Hair follicle dermal papilla cell (primary cell): ENCODE results near the gene MGAT2.

DNA sequence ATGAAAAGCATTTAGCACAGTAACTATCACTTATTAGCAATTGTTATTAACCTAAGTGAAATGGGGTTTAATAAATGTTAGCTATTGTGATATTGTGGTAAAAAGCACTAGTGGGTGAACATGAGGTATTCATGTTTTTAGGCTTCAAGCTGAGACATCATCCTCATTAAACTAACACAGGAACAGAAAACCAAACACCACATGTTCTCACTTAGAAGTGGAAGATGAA, 74.7 kb upstream of the CLEC14A start:
- CAGE, long polyA plus RNA: no peak

DNA sequence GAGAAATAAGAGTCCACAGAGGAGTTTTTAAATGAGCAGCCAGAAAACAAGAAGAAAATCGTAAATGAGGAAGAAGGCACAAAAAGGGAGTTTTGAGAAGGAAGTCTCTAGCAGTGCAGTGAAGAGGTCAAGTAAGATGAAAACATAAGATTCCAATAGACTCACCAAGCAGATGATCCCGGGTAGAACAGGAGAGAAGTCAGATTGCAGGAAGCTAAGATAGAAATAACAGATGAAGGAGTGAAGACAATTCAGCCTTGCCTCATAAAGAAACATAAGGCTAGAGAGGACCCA, 229.1 kb downstream of the SEC23A start:
- CAGE, long polyA plus RNA: no peak

GRCh38 chr14:38948045-38948457, 155.0 kb downstream of the SEC23A start:
- CAGE, long polyA plus RNA: no peak

DNA sequence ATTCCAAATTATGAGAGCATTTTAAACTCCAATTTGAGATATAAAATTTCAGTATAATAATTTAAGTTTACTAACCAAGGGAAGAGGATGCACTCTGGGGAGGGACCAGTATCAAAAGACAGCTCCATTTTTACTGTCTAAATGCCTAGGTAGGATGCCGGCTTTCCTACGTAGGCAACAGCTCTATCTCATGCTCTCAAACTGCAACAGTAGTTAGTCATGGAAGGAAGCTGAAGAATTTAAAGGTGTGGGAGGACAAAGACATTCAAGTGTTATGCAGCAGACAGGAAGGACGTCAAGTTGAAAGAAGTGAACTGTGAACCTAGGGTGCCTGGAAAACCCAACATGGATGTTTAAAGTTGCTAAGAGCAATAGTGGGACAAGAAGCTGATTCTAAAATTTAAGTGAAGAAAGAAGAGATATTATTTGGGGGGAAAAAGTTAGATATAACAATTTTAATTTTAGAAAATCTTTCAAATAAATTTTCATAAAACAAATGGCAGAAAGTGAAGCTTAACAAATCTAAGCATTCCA, 5.9 kb downstream of the SEC23A start:
- CAGE, long polyA plus RNA: no peak

DNA sequence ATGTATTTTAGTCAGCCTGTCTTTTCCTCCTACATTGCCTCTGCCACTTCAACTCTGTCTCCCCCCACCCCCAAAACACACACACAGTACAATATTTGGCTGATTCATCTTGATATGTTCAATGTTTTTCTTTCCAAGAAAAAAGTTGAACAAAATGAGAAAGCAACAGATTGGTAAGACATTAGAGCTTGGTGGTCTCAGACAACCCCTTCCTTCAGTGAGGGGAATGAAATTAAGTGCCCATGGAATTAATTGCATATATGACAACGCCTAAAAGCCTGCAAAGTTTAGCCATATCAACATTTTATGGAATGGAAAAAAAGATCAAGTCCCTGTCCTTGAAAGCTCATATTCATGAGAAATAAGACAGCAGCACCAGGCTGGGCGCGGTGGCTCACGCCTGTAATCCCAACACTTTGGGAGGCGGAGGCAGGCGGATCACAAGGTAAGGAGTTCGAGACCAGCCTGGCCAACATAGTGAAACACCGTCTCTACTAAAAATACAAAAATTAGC, 834 bp upstream of the SEC23A start:
- CAGE, long polyA plus RNA: no peak

DNA sequence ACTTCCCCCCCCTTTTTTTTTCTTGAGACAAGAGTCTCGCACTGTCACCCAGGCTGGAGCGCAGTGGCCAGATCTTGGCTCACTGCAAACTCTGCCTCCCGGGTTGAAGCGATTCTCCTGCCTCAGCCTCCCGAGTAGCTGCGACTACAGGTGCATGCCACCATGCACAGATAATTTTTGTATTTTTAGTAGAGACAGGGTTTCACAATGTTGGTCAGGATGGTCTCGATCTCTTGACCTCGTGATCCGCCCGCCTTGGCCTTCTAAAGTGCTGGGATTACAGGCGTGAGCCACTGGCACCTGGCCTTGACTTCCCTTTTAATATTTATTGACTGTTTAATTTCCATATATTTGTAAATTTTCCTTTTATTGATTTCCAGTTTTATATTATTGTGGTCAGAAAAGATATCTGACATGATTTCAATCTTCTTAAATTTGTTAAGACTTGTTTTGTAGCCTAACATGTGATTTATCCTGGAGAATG, 20.7 kb downstream of the FBXO33 start:
- CAGE, long polyA plus RNA: no peak

GRCh38 chr14:41609744-41610370, 3.2 kb downstream of the LRFN5 start:
- CAGE, long polyA plus RNA: no peak

- CAGE, long polyA plus RNA: no peak
These were observed 1044.5 kb downstream of the LRFN5 start for GRCh38 chr14:42651221-42651499.

GRCh38 chr14:44722852-44723187, 174.3 kb upstream of the C14orf28 start:
- CAGE, long polyA plus RNA: no peak

DNA sequence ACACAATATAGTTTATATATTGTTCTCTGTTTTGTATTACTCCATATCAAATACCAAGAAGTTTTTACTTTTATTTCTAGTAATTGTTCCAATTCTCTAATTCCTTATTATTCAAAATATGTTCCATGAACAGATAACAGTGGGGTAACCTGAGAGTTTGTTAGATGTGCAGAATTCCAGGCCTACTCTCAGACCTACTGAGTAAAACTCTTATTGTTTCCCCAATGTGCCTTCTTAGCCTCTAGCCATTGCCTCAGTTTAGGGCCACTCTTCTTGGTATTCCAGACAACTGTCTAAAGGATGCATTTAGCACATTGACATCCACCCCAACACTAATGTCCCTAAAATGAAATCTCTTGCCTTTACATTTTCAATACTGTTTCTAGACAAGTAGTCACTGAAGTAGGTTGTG, 650.3 kb upstream of the MIS18BP1 start:
- CAGE, long polyA plus RNA: no peak

- CAGE, long polyA plus RNA: start-site peak on the minus strand at chr14:49620614-49620641, 170 and 124 reads in 2 replicates
These were observed at the start of gene MGAT2 for GRCh38 chr14:49620485-49621449. Gene MGAT2 (plus strand): TSS chr14:49620799.

DNA sequence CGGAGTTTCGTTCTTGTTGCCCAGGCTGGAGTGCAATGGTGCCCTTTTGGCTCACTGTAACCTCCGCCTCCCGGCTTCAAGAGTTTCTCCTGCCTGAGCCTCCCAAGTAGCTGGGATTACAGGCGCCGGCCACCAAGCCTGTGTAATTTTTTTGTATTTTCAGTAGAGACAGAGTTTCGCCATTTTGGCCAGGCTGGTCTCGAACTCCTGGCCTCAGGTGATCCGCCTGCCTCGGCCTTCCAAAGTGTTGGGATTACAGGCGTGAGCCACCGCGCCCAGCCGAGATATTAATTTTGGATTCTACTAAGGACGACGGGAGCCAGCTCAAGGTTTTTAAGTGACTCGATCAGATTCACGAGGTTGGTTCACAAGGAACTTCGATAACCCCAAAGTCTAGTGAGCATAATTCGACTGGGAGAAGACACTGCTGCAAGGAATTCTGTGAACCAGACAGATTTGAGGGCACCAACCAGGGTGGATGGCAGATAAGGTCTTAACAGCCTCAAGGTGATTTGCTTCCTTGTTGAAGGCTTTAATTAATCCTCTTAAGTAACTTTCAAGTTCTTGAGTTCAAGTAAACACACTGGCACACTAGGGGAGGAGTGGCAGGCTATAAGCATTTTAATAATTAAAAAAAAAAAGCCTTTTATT, 1.2 kb upstream of the KLHDC2 start:
- CAGE, long polyA plus RNA: no peak

- CAGE, long polyA plus RNA: no peak
These were observed 67.2 kb downstream of the ARF6 start for GRCh38 chr14:49960097-49960470.

- CAGE, long polyA plus RNA: no peak
These were observed 80.0 kb downstream of the ARF6 start for GRCh38 chr14:49972774-49973396.

DNA sequence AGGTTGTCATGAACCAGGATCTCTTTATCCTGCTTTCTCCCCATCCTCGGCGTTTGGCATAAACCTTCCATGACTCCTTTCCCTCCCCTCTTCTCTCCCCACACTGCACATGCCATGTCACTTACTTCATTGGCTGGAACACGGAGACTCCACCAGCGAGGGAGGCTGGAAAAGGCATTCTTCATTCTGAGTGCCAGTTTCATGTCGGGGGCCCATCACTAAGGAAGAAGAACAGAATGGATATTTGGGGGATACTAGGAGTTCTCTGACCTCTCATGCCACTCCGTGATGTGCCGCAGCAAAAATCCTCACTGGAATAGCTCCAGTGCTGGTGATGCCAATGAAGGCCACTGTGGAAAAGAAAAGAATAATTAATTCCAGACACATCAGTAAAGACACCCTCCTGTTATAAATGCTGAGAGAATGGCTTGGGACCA, 105.5 kb downstream of the VCPKMT start:
- CAGE, long polyA plus RNA: no peak

GRCh38 chr14:50013434-50013713, 103.0 kb downstream of the VCPKMT start:
- CAGE, long polyA plus RNA: no peak

DNA sequence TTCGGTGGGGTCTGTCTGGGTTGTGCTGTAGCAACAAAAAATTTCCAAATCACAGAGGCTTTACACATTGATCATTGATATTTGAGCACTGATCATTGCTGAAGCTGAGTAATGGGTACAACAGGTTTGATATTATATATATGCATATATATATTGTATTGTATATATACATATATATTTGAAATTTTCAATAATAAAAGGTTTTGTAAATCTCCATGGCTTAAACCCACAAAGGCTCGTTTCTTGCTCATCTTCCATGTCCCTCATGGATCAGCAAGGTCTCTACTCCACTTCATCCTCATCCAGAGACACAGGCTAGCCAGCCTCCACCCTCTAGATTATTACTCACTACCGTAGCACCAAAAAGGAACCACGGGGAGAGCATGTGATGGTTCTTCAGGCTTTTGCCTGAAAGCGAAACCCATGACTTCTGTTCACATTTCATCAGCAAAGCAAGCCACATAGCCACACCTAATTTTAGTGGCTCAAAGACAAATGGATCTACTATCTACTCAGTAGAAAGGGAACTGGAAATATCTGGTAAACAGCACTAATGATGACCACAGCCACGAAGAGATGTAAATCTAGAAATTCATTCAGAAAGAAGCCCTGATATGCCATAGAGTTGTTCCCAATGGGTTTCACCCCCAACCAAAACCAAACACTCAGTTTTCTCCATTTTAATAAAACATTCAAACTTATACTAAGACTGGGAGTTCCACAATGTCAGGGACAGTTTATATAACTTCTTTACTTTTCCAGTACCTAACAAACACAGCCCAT, 51.4 kb downstream of the VCPKMT start:
- CAGE, long polyA plus RNA: no peak

GRCh38 chr14:50122235-50122625, 5.9 kb upstream of the VCPKMT start:
- CAGE, long polyA plus RNA: no peak

GRCh38 chr14:50313017-50313469, 919 bp downstream of the DMAC2L start:
- CAGE, long polyA plus RNA: no peak

GRCh38 chr14:50515222-50516091, 16.9 kb downstream of the MAP4K5 start:
- CAGE, long polyA plus RNA: no peak